NALM6 (cell line): ENCODE results near the gene GAB1.

DNA sequence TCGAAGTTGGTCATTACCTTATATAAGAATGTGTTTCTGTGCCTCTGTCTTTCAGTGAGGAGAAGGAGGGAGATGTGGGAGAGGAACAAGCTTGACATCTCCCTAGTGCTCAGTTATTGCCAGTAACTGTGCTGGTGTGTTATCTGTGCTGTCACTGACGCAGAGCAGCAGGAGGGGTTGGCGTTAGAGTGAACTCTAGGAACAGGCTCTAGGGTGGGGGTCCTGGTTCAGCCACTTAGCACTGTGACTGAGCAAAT, 34.0 kb upstream of the TBC1D9 start:
- PRO-cap = no peak

- PRO-cap = no peak
These were observed 110.6 kb upstream of the TBC1D9 start for GRCh38 chr4:140866398-140867612.

- PRO-cap = no peak
These were observed 105.9 kb downstream of the RNF150 start for GRCh38 chr4:141027247-141027864.

GRCh38 chr4:141107866-141108347, 25.4 kb downstream of the RNF150 start:
- PRO-cap = no peak

GRCh38 chr4:141853157-141853794, 216.9 kb downstream of the IL15 start:
- PRO-cap = no peak

- PRO-cap = no peak
These were observed 540.9 kb downstream of the INPP4B start for GRCh38 chr4:142305141-142305584.

- PRO-cap = no peak
These were observed 540.4 kb downstream of the INPP4B start for GRCh38 chr4:142305644-142306222.

- PRO-cap = no peak
These were observed 410.2 kb downstream of the INPP4B start for GRCh38 chr4:142435646-142436615.

DNA sequence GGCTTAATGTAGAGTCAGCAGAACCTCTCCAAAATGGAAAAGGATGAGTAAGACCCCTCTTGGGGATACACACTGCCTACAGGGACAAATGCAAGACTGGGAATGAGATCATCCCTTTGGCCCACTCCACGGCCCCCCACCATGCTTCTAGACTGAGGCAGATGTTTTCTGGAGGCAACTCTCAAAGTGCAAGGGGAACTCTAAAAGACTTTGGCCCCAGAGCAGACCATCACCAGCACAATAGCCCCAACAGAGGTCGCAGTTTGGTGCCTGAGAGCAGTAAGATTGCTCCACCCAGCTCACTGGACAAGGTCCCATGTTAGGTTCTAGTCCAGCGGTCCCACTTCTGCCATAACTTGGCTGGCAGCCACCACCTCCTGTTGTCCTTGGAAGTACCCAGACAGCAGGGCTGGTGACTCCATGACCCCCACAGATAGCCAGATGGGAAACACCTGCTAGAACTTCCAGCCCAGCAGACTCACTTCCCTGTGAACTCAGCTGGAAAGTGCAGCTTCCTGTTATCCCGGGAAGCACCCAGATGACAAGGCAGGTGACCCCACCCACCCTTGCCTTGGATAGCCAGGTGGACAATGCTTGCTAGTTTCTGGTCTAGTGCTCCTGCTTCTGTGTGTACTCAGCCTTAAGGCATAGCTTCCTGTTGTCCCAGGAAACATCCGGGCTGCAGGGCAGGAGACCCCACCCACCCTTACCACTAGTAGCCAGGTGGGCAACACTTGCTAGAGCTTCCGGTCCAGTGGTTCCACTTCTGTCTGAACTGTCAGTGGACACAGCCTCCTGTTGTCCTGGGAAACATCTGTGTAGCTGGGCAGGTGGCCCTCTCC, 372.5 kb downstream of the INPP4B start:
- PRO-cap = no peak

GRCh38 chr4:142817245-142817796, 28.8 kb downstream of the INPP4B start:
- PRO-cap = no peak

DNA sequence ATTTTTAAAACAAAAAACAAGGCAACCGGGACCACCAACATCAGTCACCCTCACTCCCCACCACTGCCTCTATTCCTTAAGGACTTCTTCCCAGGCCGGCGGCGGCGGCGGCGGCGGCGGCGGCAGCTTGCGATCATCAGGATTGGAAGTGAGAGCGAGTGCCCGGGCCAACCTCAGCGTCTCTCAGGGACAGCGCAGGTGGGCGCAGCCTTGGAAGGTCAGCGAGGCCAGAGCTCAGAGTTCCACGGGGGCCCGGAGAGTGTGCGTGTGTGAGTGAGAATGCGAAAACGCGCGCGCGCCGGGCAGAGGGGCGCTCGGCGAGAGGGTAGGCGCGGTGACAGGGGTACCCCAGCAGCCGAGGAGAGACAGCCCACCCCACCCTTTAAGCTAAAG, 472 bp downstream of the INPP4B start:
- PRO-cap = no peak

DNA sequence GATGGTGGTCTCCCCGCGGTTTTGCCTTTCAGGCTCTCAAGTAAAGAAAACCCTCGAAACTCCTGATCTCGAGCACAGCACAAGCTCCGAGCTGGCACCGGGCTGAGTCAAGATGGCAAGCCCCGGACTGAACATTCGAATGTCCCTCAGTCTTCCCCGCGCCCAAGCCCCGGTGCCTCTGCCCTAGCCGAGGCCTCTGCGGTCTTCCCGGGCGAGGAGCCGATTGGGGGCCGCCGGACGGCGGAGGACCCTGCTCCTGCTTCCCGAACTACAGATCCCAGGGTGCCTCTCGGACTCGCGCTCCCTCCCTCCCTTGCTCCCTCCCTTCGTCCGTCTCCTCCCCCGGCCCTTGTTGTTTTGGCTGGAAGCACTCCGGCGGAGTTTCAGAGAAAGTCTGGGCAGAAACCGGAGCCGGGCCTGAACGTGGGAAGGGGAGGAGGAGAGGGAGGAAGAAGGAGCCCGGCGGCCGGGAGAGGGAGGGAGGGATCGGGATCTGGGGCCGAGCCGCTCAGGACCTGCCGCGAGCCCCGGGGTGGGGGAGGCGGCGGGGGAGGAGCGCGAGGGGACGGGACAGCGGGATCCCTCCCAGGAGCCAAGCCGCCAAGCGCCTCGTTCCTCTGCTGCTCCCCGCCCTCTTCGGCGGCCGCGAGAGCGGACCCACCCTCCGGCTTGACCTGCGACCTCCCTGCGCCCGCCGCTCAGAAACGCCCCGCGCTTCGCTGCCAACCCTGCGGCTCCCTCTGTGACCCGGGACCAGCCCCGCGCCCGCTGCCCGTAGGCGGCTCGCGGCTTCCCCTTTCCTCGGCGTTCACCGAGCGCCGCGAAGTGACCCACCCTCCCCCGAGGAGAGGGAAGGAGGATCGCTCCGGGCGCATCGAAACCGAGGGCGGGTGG, 602 bp upstream of the GAB1 start:
- PRO-cap = bidirectional peak, plus-strand start at position 386 of the sequence, minus-strand start at position 225 of the sequence; bidirectional peak, plus-strand start outside the sequence, minus-strand start at position 638 of the sequence

DNA sequence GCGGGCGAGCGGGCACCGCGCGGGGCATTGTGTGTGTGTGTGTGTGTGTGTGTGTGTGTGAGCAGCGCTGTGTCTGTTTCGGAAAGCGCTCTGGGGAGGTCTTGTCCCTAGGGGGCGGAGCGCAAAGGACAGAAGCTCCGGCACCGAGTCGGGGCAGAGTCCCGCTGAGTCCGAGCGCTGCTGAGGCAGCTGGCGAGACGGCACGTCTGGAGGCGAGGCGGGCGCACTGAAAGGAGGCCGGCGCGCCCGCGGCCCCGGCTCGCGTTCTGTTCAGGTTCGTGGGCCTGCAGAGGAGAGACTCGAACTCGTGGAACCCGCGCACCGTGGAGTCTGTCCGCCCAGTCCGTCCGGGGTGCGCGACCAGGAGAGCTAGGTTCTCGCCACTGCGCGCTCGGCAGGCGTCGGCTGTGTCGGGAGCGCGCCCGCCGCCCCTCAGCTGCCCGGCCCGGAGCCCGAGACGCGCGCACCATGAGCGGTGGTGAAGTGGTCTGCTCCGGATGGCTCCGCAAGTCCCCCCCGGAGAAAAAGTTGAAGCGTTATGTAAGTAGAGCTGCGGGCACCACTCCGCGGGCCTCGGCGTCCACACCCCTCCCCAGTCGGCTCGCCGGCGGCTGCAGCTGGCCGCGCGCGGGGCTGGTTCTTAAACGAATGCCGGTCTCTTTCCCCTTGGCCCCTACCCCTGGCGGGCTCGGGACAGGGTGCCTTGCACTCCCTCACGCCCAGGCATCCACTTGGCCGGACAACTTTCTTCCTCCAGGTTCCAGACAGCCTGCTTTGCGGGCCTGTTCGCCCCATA, at the start of gene GAB1:
TSS of gene GAB1 (plus strand) at position 156 of the 796 bp plus-strand sequence.
- PRO-cap = bidirectional peak, plus-strand start at position 167 of the sequence, minus-strand start outside the sequence

- PRO-cap = no peak
These were observed 695 bp downstream of the GAB1 start for GRCh38 chr4:143337517-143337625.

GRCh38 chr4:143362280-143362909, 25.7 kb downstream of the GAB1 start:
- PRO-cap = no peak

DNA sequence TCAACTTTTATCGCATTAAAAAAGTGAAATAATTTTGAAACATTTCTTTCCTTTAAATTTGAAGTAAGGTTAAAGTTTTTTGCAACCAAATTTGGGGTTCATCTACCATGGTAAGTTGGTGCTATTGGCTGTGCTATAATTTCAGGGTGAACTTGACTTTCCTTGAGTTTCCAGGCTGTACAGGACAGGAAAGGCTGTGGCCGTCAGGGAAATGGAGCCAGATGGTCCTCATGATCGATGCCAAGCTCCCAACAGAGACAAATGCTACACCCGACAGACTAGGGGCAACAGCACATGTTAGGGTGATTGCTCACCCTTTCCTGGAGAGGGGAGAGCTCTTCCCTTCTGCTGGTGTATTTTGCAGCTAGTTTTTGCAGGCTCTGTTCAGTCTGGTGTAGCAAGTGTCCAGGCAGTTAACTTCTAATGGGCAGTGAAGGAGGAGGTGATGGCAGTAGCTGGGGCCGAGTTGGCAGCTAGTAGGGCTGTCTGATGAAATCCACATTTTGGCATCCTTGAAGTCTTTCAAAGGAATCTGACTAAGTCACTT, 47.7 kb downstream of the GAB1 start:
- PRO-cap = no peak

- PRO-cap = bidirectional peak, plus-strand start at chr4:143402979, minus-strand start at chr4:143402999
These were observed 66.0 kb downstream of the GAB1 start for GRCh38 chr4:143402479-143403208.

DNA sequence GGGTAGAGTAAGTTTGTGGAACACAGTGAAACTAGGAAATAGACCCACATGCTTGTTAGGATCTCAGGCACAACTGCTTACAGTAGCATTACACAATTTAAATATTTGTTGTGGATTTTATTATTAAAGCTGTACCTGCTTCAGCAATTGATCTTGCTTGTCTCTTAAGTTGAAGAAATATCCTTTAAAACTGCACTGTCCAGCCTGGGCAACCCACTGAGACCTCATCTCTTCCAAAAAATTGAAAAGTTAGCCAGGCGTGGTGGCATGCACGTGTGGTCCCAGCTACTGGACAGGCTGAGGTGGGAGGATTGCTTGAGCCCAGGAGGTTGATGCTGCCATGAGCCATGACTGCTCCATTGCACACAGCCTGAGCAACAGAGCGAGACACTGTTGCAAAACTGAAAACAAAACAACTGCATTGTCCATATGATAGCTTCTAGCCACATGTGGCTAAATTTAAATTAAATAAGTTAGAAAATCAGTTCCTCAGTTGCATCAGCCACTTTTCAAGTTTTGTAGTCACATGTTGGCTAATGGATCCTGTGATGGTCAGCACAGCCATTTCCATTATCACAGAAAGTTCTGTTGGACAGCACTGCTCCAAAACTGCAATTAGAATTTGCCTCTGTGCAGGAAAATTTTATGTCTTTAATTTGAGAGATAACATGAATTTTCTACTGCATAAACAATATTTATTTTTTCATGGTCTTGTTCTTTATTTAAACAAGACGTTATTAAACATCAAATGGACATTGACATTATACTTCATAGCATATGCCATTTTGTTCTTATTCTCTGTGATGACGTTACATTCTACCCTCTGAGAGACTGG, 67.9 kb downstream of the GAB1 start:
- PRO-cap = bidirectional peak, plus-strand start at position 359 of the sequence, minus-strand start at position 221 of the sequence

DNA sequence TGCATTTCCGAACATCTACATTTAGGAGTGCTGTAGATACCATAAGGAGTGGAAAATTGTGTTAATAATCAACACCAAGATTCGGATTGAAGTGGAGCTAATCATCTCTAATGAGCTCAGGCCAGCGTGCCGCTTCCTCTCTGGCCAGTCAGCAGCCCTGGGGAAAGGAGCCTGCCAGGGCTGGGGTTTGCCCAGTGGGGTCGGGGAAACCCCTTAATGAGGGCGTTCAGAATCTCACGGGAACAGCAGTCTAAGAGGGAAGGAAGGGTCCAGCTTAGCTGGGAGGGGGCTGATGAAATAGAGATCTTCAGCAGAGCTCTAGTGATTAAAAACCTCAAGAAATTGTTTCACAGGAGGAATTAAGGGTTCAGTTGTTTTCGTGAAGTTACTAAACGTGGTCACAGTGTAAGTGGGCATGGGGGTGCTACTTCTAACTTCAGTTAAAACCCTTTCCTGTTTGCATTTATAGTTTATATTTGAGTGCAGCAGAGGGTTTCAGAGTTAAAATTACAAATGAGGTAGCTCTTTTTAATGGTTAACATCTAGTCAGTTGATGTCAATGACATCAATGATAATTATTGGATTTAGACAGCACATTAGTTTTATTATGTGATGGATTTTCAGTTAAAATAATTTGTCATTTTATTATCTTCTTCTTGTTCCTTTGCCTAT, 81.4 kb downstream of the GAB1 start:
- PRO-cap = bidirectional peak, plus-strand start at position 473 of the sequence, minus-strand start at position 361 of the sequence

- PRO-cap = no peak
These were observed 1.1 kb downstream of the SMARCA5 start for GRCh38 chr4:143514403-143515206.